Ishikawa (cell line): ENCODE measurements around a stretch of chr9.

DNA sequence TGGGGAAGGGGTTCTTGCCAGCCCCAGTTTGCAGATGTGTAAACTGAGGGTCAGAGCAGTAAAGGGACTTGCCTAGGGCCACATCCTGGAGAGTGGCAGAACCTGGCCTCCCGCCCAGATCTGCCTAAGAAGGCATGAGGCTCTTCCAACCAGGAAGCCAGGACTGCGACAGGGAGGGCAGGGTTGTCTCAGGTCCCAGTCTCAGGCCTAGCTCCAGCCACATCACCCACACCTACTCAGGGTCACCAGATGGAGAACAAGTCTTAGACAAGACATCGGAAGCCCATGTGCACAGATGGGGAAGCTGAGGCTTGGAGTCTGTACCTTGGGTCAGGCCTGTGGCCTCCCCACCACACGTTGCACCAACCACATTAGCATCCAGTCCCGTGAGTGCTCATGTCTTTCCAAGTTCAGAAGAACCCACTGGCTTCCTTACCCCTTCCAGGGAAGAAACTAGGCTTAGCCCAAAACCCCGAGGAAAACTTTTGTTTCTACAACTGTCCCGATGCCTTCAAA, 2.4 kb downstream of the FAM78A start:
- RRBS: no CpG with 5 or more reads among the region's 7 CpGs

DNA sequence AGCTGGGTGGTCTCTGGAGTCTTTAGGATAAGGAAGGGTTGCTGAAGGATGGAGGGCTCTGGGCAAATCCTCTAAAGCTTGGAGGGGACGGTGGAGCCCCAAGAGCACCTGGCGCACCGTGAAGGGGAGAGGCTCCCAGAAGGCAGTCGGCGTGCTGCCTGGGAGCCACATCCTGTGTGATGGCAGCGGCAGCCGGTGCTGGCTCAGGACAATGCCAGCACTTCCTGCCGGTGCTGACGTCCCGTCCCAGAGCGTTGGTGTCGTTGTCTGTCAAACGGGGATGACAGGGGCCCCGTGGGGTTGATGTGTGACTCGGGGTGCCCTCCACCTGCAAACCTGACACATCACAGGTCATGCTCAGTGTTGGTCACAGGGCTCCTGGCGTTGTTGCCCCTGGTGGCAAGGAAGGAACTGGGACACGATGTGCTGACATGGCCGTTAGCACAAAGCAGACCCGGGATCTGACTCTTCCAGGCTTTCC, 21.2 kb downstream of the PLPP7 start:
- RRBS: 0% methylated on average over 1 of the region's 19 CpGs

- RRBS: no CpG with 5 or more reads among the region's 27 CpGs
Measured at GRCh38 chr9:131407012-131408351, 13.6 kb downstream of the PRRC2B start.

- RRBS: 95% methylated on average over 18 of the region's 65 CpGs
Measured at GRCh38 chr9:131475737-131477011, 26.5 kb upstream of the POMT1 start.

DNA sequence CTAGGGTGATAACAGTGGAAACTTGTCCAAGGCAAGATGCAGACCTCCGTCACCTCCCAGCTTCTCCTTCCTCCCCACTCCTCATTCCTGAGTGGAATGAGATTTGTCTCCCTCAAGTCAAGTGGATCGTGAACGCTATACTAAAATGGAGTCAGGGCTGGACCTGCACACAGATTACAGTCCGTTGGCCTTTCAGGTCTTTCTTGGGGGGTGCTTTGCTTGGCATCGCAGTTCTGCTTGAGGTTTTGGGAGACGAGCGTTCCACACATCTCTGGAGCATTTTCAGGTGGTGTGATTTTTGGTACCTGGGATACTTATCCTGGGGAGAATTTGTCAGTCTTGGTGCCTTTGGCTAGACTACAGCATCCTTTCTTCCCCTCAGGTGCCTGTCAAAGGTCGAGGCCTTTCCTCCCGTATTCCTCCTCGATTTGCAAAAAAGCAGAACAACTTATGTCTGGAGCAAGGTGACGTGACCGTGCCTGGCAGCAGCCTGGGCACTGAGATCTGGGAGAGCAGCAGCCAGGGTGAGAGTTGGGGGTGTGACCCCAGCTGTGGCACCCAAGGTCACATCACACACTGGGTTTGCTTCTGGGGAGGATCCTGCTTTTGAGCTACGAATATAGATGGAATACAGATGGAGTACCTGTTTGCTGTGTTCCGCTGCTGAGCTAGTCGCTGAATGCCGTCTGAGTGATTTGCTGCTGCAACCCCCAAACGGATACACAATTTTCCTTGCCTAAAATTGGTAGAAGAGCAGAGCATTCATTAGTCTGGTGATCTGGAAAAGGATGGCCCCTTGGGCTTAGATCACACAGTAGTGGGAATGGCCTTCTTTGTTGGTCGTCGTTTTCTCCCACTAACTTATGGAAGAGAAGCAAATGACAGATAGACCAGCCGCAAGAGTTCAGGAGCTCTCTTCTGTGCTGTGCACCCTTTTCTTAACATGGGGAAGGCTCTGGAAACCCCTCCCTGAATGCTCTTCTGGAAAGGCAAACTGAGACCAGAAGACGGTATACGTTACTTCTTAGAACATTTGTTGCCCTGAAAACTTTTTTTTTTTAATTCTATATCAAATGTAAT, 23.5 kb upstream of the POMT1 start:
- RRBS: no CpG with 5 or more reads among the region's 22 CpGs

GRCh38 chr9:131584128-131584719, 38.9 kb downstream of the PRRT1B start:
- RRBS: 96% methylated on average over 2 of the region's 19 CpGs

GRCh38 chr9:131603027-131603605, 57.8 kb downstream of the PRRT1B start:
- RRBS: no CpG with 5 or more reads among the region's 10 CpGs

- RRBS: no CpG with 5 or more reads among the region's 31 CpGs
Measured at GRCh38 chr9:131621385-131622320, 76.3 kb downstream of the PRRT1B start.

DNA sequence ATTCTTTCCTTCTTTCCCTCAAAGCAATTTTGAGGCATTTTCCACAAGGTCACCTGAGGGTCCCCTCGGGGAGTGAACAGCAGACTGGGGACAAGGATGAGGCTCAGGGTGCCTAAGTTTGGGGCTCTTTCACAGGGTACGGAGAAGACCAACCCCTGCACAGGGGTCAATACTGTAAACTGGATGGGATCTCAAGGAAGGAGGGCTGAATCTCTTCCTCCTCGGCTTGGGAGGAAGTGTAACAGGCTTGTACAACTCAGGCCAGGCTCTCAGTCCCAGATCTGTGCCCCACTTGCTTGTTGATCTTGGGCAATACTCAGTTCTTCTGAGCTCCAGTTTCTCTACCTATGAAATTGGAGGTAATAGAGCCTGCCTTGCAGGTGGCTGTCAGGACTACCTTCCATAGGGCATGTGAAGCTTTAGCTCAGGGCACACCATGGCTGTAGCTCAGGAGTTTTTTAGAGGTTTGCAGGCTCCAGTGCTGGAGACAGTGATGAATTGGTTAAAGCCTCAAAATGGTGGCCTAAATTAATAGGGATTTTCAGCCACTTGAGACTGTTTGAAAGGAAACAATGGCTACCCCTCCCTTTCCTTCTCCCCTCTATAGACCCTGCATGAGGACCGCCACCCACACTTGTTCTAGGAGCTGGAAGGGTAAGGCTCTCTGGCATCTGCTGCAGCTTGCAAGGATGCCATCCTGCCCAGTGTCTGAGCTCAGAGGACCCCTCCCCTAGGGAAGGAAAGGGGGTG, 78.7 kb downstream of the PRRT1B start:
- RRBS: no CpG with 5 or more reads among the region's 4 CpGs

DNA sequence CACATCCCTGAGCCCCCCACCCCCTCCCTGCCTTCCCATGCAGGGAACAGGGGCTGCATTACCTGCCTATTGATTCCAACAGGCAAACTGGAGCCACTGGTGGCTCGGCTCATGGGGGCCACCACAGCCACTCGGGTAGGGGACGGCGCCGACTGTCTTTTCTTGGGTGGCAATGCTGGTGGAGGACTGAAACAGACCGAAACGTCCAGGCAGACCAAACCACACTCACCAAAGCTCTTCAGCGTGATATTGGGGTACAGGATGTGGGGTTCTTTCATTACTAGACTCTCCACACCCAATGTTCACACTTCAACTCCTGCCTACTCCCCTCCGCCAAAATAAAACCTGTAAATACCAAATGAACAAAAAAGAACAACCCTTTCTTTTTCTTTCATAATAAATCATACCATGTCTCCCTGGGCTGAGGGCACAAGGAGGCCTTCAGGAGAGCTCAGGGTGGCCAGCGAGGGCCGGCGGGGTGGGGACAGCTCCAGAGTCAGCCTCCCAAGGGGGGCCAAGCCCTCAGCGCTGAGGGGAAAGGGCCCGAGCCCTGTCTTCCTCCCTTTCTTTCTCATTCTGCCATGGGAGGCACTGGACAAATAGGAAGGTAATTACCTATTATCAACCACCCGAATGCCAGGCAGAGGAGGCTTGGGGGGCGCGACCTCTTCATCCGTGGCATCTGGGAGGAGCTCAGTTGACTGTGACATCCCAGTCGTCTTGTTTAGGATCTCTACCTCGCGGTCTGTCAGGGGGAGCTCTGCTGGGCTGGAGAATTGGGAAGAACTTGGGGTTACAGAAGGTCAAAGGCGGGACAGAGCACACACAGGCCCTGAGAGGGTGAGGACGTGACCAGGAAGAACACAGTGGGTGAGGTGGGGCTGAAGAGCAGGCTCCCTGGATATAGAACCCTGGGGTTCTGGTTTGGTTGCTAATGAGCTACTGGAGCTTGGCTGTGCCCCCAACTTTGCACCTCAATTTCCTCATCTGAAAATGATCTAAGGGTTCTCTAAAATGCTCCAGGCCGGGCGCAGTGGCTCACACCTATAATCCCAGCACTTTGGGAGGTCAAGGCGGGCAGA, 83.5 kb downstream of the PRRT1B start:
- RRBS: no CpG with 5 or more reads among the region's 26 CpGs

GRCh38 chr9:131629995-131630788, 84.9 kb downstream of the PRRT1B start:
- RRBS: no CpG with 5 or more reads among the region's 18 CpGs

- RRBS: no CpG with 5 or more reads among the region's 7 CpGs
Measured at GRCh38 chr9:131635055-131635707, 89.9 kb downstream of the PRRT1B start.

DNA sequence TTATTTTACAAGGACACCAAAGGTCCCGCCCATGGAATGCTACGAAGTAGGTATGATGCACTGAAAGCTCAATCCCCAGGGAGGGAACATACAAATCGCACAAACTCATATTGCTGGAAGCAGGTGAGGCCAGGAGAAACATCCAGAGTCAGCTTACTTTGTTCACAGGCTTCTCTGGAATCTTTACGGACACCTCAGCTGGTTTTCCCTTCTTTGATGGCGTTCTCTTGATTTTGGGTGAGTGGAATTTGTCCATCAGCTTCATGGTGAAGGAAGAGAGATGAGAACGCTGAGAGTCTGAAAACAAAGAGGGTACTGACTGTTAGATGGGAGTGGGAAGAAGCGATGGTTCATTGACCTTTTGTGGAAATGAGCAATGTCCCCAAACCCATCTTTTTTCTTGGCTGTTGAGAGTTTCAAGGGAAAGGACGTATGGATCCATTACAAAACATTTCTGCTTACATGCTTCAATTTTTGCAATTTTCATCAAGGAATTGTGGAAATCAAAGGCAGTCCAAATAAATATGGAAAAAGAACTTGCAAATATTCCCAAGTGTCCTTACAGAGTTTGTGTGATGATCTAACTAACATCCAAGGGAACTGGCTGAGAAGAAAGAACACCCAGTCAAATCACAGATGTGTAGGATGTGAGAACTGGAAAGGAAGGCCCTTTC, 89.1 kb downstream of the RAPGEF1 start:
- RRBS: no CpG with 5 or more reads among the region's 8 CpGs

DNA sequence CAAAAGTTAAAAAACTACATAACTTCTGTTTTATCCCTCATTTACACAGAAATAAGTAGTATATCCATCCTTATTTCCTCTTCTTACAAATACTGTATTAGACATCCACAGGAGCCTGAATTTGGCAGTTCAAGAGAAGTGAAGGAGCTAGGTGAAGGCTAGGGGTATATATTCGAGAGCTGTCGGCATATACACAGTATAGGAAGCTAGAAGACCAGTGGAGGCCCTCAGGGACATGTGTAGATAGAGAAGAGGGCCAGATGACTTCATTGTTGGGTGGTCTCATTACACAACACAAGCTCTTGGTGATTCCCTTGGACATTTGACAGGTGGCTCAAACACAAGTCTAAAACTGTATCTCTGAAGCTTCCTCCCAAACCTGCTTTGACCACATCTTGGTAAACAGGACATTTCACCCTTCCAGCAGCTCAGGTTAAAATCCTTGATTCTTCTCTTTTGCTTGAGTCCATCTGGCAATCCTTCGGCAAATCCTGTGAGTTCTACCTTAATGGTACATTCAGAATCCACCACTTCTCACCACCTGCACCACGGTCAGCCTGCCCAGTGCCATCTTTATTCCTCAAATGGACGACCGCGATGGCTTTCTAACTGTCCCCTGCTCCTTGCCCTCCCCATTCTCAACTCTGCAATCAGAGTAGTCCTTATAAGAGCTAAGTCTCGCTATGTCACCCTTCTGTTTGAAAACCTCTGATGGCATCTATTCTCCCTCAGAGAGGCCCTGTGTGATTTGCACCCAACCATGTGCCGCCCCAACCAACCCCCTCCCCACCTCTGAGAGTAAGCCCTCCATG, 74.8 kb downstream of the RAPGEF1 start:
- RRBS: no CpG with 5 or more reads among the region's 9 CpGs

GRCh38 chr9:131666660-131667139, 73.2 kb downstream of the RAPGEF1 start:
- RRBS: no CpG with 5 or more reads among the region's 8 CpGs

GRCh38 chr9:131677057-131678331, 62.4 kb downstream of the RAPGEF1 start:
- RRBS: no CpG with 5 or more reads among the region's 13 CpGs

DNA sequence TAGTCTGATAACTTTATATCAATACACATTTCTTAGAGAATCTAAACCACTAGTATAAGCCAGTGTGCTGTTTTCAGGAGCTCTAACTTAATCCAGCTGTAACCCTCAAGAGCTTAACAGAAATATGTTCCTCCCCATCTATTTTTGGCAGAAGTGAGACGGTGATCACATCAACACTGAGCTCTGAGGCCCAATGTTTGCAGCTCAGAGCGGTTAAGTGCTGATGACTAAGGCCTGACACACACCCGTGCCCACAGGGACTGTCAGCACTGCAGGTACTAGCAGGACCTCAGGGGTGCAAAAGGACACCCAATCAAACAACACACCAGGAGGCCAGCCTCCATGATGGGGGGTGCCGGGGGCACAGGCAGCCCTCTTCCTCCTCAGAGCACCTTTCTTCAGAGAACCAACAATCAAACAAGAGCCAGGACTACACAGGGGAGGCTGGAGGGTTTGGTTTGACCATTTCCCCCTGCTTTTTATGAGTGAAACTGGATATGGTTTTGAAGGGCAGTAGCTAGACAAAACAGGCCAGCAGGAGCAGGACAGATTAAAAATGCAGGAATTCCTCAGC, 61.3 kb downstream of the RAPGEF1 start:
- RRBS: no CpG with 5 or more reads among the region's 4 CpGs

DNA sequence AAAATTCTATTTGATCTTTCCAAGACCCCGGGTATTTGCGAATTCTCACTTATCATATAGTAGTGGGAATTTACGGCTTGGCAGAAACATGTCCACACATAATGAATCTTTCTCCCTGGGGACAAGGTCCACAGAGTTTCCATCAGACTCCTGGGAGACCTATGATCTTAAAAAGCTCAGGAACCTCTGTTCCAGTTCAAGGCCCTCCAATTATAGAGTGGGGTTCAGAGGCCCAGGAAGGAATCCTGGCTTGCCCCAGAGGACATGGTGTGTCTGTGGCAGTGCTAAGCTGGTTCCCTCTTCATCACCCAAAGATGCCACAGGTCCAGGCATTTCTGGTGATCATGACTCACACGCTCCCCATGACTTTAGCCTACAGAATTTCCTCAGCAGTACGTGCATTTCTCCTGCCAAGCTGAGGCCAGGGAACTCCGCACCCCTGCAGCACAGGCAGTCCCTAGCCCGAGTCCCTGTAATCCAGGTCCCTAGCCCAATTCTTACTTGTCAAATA, 12.6 kb downstream of the RAPGEF1 start:
- RRBS: no CpG with 5 or more reads among the region's 7 CpGs

- RRBS: no CpG with 5 or more reads among the region's 4 CpGs
Measured at GRCh38 chr9:132272483-132272960, 82.3 kb downstream of the SETX start.

DNA sequence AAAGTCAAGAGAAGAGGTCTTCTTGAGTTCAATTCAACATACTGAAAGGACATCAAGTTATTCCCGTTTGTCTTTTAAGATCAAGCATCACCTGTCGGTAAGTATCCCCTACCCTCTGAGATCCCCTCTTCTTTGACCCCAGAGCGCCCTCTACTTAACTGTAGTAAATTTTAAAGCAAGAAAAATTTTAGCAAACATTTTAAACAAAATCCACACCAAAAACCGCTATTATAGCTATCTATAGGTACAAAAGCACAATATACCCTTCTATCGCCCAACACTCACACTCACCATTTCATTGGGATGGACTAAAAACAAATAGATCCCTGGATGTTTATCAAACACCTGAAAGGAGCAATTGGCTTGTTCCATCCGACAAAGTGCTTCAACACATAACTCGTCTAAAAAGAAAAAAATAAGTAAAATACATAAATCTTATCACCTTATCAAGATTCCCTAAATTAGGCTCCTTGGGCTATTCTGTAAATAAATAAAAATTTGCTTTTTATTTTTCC, 12.3 kb downstream of the SETX start:
- RRBS: no CpG with 5 or more reads among the region's 7 CpGs